Ovary (tissue), 7 donors: ENCODE results near the genes RBM44 and ERFE.

DNA sequence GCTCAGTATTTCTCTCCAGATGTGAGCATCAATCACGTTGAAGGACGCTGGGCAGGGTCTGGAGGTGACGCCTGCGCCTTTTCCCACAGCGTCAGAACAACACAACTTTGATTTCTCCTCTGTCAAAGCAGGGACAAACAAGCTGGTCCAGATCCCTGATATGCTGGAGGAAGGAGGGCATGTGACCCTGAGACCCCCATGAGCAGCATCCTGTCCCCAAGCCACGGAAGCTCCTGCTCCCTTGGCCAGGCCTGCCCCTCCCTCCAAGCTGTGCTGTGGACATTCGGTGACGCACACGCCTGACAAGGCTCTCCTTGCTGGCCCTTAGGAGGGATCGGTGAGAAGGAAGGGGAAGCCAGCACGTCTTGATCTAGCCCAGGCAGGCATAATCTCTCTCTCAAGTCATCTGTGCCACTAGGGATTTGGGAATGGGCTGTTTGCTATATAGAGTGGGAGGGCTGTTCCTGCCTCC is 11.3 kb downstream of the MLPH start:
- PRO-cap, 7 experiments = peak in 5 of 7 experiments; most common plus-strand start position 334 of the sequence (in 3); most common minus-strand start position 121 of the sequence (in 1)
- RAMPAGE, long total RNA, 2 experiments = no peak in any of the 2 experiments

- PRO-cap, 7 experiments = no peak in any of the 7 experiments
- RAMPAGE, long total RNA, 2 experiments = no peak in any of the 2 experiments
These were observed 16.2 kb downstream of the MLPH start for GRCh38 chr2:237503291-237503655.

DNA sequence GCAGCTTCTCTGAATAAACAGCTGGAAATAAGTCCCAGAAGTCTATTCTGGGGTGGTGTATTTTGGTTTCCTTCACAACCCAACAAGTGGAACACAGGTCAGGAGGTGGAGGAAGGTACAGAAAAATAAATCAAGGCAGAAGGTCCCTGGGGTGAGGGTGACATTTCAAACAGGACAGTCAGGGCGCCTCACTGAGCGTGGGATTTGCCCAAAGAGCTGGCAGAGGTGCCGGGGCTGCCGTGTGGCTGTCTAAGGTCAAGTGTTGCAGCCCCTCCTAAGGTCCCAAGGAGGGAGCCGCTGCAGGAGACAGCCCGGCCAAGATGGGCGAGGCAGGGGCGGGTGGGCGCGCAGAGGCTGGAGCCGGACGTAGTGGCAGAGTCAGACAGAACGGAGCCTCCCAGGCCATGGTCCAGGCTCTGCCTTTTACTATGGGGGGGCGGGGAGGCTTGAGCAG is 27.6 kb upstream of the PRLH start:
- PRO-cap, 7 experiments = no peak in any of the 7 experiments
- RAMPAGE, long total RNA, 2 experiments = no peak in any of the 2 experiments

GRCh38 chr2:237539769-237540217 is 26.6 kb upstream of the PRLH start:
- PRO-cap, 7 experiments = no peak in any of the 7 experiments
- RAMPAGE, long total RNA, 2 experiments = no peak in any of the 2 experiments

- PRO-cap, 7 experiments = no peak in any of the 7 experiments
- RAMPAGE, long total RNA, 2 experiments = start-site peak on the plus strand in 1 of 2 experiments, at chr2:237540354-237540533 at its widest, 9 reads per replicate
These were observed 26.1 kb upstream of the PRLH start for GRCh38 chr2:237540271-237540765.

DNA sequence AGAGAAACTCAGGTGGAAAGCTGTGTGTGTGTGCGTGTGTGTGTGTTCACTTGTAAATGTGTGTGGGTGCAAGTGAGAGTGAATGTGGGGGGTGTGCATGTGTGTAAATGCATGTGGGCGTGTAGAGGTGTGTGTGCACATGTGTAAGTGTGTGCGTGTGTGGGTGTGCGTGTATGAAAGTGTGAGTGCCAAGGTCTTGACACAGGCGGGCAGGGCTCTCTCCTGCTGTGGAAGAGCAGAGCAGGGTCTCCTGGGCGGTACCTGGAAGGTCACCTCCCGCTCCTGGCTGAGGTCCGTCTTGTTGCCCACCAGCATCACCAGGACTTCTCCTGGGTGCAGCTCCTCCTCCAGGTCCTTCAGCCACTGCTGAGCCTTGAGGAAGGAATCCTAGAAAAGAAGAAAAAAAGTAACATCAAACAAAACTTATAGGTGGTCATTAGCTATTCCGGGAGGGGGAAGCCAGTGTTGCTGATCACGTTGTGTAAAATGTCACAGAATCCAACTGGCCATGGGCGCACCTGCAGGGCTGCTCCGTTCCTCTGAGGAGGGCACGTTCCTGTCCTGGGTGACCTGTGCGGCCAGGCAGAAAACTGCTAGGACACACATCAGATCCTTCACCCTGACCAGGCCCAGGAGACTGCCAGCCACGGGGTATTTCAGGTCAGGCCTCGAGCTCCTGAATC is 10.8 kb downstream of the PRLH start:
- PRO-cap, 7 experiments = no peak in any of the 7 experiments
- RAMPAGE, long total RNA, 2 experiments = no peak in any of the 2 experiments

DNA sequence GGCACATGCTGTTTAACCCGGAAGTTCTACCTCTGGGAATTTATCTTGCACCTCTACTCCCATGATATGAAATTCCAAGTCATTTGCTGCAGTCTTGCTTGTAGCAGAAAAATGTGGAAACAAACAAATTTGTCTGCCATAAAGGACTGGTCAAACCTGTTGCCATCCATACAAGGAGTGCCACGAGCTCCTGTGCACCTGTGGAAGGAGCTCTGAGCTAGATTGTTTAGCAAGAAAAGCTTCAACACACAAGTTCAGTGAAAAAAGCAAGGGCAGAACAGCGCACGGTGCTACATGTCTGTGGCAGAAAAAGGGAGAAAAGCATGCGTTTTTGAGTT is 33.1 kb downstream of the LRRFIP1 start:
- PRO-cap, 7 experiments = no peak in any of the 7 experiments
- RAMPAGE, long total RNA, 2 experiments = no peak in any of the 2 experiments

GRCh38 chr2:237662541-237663190 is 35.3 kb downstream of the LRRFIP1 start:
- PRO-cap, 7 experiments = peak in 2 of 7 experiments; most common plus-strand start chr2:237662972 (in 2); most common minus-strand start chr2:237662685 (in 1)
- RAMPAGE, long total RNA, 2 experiments = no peak in any of the 2 experiments

GRCh38 chr2:237663303-237664011 is 36.1 kb downstream of the LRRFIP1 start:
- PRO-cap, 7 experiments = no peak in any of the 7 experiments
- RAMPAGE, long total RNA, 2 experiments = no peak in any of the 2 experiments

DNA sequence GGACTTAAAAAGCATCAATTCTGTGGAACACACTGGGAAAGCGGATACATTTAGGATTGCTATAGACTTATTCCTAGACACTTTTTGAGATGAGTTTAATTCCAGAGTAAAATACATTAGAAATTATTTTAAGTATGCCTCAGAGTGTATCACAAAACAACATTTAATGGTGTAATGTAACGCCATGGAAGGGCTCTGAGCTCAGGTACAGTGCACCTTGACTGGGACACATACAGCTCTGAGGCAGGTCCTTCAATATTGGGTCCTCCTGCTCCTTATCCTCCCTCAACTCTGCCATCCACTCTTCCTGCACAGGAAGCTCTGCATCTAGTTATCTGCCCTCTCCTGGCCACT is 57.8 kb downstream of the LRRFIP1 start:
- PRO-cap, 7 experiments = no peak in any of the 7 experiments
- RAMPAGE, long total RNA, 2 experiments = no peak in any of the 2 experiments

- PRO-cap, 7 experiments = no peak in any of the 7 experiments
- RAMPAGE, long total RNA, 2 experiments = no peak in any of the 2 experiments
These were observed at the start of gene RBM44 for GRCh38 chr2:237798450-237798878. Gene RBM44 (plus strand): TSS chr2:237798779.

GRCh38 chr2:237864950-237865840 is 5.8 kb downstream of the RAMP1 start:
- PRO-cap, 7 experiments = peak in 4 of 7 experiments; most common plus-strand start chr2:237865348 (in 1); most common minus-strand start chr2:237865187 (in 4)
- RAMPAGE, long total RNA, 2 experiments = no peak in any of the 2 experiments

DNA sequence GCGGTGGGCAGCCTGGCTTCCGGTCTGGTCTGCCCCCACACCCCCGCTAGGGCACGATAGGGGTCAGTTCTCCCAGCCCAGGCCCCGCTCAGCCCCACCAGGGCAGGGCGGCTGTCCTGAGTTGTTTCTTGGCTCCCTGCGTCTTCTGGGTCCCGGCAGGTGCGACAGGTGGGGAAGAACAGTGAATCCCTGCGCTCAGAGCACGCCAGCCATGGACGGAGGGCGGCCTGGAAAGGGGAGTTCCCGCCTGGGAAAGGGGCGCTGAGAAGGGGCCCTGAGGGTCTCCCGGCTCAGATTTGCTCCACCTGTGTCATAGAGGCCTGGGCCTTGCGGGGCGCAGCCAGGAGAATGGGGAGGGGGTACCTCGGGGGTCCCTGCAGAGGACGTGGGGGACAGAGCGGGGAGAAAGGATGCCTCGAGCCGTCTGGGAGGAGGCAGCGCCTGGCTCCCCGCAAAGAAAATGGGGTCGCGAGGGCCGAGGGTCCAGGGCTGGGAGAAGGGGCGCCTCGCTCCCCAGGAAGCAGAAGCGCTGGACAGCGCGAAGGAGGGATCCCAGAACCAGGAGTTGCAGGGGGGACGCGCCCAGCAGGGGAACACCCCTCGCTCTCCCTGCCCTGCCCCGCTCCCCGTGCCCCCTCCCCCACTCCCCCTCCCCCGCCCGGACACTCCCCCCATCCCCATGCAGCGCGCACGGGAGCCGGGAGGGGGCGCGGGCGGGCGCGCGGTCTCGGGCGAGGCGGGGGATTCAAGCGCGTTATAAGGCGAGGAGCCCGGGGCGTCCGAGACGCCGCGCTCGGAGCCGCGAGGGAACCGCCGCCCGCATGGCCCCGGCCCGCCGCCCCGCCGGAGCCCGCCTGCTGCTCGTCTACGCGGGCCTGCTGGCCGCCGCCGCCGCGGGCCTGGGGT is at the start of gene ERFE:
Gene ERFE, plus strand, starts transcription at position 784 of the 906 bp plus-strand sequence.
- PRO-cap, 7 experiments = peak in 3 of 7 experiments; most common plus-strand start position 784 of the sequence (in 3)
- RAMPAGE, long total RNA, 2 experiments = no peak in any of the 2 experiments

- PRO-cap, 7 experiments = no peak in any of the 7 experiments
- RAMPAGE, long total RNA, 2 experiments = no peak in any of the 2 experiments
These were observed 1.6 kb downstream of the ERFE start for GRCh38 chr2:238160186-238160930.

DNA sequence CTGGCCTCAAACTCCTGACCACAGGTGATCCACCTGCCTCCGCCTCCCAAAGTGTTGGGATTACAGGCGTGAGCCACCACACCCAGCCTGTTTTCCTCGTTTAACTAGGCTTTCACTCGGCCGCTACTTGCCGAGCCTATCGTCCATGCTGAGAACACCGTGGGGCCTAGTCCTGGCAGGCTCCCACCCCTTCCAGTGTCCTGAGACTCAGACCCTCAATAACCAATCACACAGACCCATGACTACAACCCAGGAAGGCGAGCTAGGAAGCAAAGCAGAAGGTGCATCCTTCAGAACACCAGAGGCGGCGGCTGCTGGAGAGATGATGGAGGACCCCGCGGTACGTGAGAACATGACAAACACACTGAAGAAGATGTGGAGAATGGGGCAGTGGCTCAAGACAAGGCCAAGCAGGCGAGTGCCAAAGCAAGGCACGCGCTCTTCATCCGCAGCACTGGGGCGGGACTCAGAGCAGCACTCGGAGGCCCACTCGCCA is 13.5 kb downstream of the ERFE start:
- PRO-cap, 7 experiments = no peak in any of the 7 experiments
- RAMPAGE, long total RNA, 2 experiments = no peak in any of the 2 experiments

- PRO-cap, 7 experiments = no peak in any of the 7 experiments
- RAMPAGE, long total RNA, 2 experiments = no peak in any of the 2 experiments
These were observed 17.8 kb downstream of the ERFE start for GRCh38 chr2:238176468-238177134.

DNA sequence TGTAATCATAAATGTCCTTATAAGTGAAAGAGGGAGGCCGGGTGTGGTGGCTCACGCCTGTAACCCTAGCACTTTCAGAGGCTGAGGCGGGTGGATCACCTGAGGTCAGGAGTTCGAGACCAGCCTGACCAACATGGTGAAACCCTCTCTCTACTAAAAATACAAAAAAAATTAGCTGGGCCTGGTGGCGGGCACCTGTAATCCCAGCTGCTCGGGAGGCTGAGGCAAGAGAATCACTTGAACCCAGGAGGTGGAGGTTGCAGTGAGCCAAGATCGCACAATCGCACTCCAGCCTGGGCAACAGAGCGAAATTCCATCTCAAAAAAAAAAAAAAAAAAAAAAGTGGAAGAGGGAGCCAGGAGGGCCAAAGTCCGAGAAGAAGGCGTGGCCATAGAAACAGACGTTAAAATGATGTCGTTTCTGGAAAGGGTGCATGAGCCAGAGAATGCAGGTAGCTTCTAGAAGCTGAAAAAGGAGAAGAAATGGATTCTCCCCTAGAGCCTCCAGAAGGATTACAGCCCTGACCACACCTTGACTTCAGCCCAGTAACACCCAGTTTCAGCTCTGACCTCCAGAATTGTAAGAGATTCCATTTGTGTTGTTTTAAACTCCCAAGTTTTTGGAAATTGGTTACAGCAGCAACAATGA is 14.4 kb upstream of the TRAF3IP1 start:
- PRO-cap, 7 experiments = no peak in any of the 7 experiments
- RAMPAGE, long total RNA, 2 experiments = no peak in any of the 2 experiments

DNA sequence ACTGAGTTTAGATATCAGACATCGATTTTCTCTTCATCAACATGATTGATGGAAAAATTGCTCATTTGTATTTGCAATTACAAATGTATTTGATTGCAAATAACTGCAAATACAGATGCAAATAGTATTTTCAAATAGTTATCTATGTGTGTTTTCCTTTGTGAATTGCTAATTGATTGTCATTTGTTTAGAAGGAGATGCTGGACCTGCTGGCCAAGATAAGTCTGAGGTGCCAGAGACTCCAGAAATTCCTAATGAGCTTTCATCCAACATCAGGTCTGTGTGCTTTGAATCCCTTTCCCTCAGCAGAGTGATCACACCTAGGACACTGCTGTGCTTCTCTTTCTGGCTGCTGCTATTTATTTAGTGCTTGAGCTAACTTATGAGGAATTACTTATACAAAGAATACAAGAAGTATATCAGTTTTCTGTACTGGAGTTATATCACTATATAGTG is 28.3 kb downstream of the TRAF3IP1 start:
- PRO-cap, 7 experiments = no peak in any of the 7 experiments
- RAMPAGE, long total RNA, 2 experiments = no peak in any of the 2 experiments

DNA sequence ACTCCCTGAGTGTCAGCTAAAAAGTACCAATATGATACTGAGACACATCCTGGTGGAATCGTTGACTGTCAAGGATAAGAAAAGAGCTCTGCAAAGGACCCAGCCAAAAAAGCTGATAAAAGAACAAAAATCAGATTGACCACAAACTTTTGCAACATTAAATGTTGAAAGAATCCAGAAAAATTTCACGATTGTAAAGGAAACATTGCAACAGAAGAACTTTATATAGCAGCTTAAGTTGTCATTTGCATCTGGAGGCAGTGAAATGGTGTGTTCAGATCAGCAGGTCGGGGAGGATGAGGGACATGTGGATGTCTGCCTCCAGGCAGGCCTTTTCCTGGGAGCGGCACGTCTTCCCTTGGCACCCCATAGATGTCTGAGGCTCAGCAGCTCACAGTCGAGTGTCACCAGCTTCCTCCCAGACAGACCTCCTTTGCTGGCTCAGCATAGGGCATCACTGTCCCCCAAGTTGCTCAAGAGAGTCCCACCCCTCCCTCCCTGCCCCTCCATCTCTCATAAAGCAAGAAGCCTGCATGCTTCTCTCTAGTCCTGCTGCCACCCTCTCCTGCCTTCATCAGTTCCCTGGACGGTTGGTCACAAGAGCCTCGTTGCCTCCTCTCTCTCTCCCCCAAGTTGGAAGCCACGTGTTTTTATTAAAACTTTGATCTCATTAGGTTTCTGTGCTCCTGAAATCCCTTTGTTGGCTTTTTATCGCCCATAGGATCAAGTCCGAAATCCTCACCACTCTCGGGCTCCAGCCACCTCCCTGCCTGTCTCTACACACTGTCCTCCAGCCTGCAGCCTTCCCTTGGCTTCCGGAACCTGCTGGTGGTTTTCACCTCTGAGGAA is 44.2 kb upstream of the ASB1 start:
- PRO-cap, 7 experiments = no peak in any of the 7 experiments
- RAMPAGE, long total RNA, 2 experiments = no peak in any of the 2 experiments

DNA sequence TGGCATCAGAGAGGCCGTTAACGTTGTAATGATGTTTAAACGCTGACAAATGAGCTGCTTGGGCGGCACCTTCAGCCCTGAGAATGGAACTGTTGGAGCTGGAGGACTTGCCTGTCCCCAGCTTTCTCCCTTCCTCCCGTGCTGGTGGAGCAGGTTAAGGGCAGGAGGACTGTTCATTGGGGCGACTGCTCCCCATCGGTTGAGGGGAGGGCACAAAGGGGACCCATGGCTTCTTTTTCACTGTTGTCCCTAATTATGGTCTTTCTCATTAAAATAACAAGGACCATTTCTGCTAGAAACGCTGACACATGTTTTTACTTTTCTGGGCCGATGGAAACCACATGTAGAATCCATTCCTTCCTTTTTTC is 169.9 kb downstream of the ASB1 start:
- PRO-cap, 7 experiments = no peak in any of the 7 experiments
- RAMPAGE, long total RNA, 2 experiments = no peak in any of the 2 experiments